Mesenteric fat pad (tissue), 1 donor: ENCODE results near the genes ORC6, GPT2 and NETO2.

DNA sequence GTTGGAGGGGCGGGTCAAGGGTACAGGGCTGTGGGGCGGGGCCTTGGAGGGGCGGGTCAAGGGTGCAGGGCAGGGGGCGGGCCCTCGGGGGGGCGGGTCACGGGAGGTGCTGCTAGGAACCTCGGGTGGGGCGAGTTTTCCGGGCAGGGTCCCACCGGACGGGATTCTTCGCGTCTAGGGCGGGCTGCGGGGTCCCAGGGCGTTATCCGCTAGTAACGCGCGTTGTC lies 5.0 kb downstream of the TGFB1I1 start:
- PRO-cap: bidirectional peak, plus-strand start at position 124 of the sequence, minus-strand start outside the sequence

- PRO-cap: no peak
Observed at GRCh38 chr16:31488568-31488900, 5.6 kb downstream of the SLC5A2 start.

DNA sequence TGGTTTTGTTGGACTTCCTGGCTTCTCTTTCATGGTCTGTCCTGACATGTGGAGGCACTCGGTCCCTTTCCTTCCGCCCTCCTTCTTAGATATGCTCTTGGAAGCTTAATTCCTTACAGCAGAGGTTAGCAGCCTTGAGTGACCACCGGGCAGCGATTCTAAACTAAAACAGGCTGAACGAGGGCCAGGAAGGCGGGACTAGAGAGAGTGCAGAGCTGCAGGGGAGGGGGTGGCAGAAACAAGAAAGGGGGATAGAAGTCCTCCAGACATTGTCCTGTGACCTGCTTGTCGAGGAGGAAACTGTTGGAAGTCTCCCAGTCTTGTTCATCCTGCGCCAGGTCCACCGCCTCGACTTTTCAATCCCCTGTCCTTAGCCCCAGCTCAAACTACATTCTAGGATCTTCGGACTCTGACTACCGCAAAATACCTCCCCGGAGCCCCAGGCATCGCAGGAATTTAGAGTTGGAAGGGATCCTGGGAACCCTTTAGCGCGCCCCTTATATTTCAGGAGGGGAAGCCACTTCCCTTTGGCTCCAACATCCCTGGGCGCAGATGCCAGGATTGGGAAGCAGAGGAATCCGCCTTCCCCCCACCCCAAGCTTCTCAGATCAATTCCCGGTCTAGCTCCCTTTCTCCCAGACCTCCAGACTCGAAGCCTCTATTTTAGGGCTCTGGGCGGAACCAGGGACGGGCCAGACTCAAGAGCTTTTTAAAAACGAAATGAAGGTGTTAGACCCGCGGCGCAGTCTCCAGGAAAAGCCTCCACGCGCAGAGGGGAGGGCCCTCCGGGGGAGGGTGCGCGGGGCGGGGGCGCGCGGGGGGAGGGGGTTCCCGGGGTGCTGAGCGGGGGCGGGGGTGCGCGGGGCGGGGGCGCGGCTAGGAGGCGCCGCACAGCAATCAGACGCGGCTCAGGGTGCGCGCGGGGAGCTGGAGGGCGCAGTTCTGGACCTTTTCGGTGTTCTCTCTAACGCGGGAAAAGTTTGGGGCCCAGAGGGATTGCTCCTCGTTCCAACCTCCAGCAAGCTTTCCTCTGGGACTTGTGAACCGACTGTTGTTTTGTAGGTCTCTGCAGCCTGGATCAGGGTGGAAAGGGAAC lies 1.4 kb downstream of the AHSP start:
- PRO-cap: no peak

- PRO-cap: no peak
Observed at GRCh38 chr16:31700224-31700798, 12.7 kb upstream of the KRBOX5 start.

DNA sequence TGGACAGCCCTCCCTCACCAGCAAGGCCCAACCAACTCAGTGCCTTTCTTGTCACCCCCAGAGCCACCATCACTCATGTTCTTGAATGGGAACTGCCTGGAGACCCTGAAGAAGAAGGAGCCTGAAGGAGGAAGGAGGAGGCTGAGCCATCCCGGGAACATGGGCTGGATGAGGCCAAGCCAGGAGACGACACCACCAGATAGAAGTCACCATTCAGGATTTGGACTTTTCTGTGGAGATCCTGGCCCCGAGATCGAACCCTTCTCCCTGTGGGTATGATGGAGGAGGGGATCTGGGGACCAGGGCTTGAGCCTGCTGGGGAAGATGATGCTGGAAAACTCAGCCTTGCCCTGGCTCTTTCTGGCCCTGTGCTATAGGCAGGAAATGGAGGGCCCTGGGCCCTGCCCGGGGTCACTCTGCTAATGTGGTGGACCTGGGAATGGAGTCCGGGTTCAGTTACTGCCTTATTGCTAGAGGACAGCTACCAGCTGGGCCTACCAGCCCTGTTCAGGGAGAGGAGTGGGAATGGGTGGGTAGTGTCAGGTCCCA lies 9.9 kb upstream of the KRBOX5 start:
- PRO-cap: no peak

GRCh38 chr16:31869990-31870367 lies 3.6 kb upstream of the ZNF267 start:
- PRO-cap: no peak

GRCh38 chr16:34050119-34050318 lies 590.6 kb downstream of the TP53TG3F start:
- PRO-cap: no peak

GRCh38 chr16:34162763-34163222 lies 703.4 kb downstream of the TP53TG3F start:
- PRO-cap: no peak

GRCh38 chr16:35169203-35169640 lies 1709.8 kb downstream of the TP53TG3F start:
- PRO-cap: no peak

DNA sequence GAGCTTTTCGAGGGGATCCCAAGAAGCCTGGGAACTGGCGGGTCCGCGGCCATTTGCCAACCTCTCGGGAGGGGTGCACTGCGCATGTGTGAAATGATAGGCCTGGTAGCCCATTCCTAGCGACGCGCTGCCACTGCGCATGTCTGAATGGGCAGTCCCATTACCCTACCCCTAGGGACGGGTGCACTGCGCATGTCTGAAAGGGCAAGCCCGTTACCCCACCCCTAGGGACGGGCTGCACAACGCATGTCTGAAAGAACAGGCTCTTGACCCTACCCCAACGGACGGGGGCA lies 1748.0 kb downstream of the TP53TG3F start:
- PRO-cap: no peak

DNA sequence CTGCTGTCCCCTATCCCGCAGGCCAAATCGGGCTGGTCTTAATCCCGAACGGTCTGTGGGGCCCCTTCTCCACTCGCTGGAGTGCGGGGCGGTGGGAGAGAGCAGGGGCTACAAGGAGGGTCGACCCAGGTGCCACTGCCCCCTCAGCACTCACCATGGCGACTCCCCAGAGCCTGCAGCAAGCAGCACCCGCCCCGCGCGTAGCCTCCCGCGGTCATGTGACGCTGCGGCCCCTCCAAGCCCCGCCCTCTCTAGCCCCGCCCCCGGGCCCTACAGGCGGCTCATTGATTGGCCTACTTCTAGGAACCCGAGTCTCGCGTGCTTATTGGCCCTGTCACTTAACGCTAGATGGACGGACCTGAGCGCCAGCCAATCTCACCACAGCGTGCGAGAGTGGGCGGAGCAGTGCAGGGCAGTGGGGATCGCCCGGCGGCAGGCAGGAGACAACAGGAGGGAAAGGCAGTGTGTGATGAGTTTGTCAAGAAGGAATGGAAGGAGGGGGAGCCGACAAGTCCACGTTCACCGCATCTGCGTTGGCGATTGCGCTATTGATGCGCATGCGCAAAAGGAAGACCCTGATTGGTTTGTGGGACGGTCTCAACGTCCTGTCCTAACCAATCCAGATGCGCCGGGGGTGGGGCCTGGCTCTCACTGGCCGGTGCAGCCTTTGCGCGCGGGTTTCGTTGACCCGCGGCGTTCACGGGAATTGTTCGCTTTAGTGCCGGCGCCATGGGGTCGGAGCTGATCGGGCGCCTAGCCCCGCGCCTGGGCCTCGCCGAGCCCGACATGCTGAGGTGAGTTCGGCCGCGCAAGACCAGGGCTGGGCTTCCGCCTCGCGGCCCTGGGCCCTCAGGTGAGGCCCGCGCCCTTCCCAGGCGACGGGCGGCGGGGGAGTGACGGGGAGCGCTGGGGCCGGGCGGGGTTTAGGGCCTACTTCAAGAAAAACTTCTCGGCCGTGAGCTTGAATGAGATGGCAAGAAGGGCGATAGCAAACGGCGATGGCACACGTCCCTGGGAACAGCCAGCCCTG lies at the start of gene ORC6:
Gene ORC6 (plus strand): TSS at position 683 of the 1,030 bp plus-strand sequence.
- PRO-cap: unidirectional peak, minus-strand start at position 218 of the sequence

DNA sequence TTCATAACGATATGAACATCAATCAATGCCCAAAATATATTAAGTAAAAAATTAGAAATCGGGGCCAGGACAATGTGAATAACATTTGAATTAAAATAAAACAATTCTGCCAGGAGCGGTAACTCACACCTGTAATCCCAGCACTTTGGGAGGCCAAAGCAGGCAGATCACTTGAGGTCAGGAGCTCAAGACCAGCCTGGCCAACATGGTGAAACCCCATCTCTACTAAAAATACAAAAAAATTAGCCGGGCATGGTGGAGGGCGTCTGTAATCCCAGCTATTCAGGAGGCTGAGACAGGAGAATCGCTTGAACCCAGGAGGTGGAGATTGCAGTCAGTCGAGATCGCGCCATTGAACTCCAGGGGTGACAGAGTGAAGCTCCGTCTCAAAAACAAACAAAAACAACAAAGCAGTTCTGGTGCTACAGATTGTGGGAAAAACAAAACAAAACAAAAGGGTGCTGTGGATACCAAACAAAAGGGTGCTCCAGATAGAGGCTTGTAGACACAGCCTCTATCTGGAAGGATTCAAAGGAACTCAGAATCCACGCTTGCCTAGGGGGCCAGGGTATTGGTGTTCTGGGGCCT lies 2.7 kb downstream of the MYLK3 start:
- PRO-cap: no peak

- PRO-cap: no peak
Observed at GRCh38 chr16:46829784-46830268, 1.2 kb downstream of the C16orf87 start.

- PRO-cap: no peak
Observed at GRCh38 chr16:46883690-46884490, at the start of gene GPT2. Gene GPT2 (plus strand): TSS chr16:46884362.

DNA sequence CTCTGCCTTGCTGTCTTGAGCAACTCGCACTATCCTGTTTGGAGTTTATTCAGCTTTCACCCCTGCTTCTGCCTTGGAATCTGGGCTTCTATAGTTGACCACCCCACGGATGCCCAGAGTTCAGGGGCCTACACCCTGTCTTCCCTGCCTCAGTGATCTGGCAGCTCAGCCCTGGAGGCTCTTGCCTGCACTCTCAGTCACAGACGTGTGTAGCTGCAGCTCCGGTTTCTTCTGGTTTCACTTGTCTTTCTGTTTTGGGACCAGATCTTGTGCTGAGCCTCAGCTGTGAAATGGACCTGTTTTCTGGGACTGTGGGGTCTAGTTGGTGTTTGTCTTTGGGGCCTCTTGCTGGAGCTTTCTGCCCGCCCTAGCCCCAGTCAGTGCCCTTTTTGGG lies 5.8 kb downstream of the GPT2 start:
- PRO-cap: no peak

GRCh38 chr16:46895479-46896391 lies 11.6 kb downstream of the GPT2 start:
- PRO-cap: no peak

DNA sequence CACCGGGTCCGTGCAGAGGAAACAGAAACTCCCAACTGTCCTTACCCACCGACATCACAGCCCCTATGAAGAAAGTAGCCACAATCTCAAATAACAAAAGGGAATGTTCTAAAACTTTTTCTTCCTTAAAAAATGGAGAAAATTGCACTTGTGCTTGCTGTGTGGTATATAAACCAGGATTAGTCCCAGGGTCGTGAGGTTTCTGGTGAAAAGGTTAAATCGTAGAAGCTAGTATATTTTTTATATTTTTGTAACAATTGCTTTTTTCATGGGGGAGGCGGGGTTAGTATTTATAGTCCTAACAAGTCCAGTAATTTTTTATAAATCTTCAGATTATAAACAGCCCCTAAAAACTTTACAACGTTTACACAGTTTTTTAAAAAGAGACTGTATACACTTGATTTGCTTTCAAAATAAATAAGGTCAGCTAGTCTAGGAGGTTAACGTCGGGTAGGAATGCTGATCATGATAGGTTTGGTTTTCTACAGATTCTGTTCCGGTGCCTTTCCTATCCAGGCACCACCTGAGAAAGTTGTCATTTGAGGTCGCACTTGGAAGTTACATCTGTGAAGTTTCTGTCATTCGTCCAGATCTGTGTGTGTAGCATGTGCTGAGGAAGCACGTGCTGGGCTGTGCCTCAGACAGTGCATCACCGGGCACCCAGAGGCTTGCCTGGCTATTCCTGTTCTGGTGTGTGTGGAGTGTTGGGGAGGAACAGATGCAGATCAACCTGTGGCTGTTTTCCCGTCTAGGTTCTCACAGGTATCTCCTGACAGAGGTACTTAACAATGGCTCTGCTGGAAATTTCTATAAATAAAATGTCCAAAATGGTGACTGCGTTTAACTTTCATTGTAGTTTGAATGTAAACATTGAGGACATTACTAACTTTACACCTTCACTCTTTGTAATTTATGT lies 42.8 kb downstream of the DNAJA2 start:
- PRO-cap: no peak

DNA sequence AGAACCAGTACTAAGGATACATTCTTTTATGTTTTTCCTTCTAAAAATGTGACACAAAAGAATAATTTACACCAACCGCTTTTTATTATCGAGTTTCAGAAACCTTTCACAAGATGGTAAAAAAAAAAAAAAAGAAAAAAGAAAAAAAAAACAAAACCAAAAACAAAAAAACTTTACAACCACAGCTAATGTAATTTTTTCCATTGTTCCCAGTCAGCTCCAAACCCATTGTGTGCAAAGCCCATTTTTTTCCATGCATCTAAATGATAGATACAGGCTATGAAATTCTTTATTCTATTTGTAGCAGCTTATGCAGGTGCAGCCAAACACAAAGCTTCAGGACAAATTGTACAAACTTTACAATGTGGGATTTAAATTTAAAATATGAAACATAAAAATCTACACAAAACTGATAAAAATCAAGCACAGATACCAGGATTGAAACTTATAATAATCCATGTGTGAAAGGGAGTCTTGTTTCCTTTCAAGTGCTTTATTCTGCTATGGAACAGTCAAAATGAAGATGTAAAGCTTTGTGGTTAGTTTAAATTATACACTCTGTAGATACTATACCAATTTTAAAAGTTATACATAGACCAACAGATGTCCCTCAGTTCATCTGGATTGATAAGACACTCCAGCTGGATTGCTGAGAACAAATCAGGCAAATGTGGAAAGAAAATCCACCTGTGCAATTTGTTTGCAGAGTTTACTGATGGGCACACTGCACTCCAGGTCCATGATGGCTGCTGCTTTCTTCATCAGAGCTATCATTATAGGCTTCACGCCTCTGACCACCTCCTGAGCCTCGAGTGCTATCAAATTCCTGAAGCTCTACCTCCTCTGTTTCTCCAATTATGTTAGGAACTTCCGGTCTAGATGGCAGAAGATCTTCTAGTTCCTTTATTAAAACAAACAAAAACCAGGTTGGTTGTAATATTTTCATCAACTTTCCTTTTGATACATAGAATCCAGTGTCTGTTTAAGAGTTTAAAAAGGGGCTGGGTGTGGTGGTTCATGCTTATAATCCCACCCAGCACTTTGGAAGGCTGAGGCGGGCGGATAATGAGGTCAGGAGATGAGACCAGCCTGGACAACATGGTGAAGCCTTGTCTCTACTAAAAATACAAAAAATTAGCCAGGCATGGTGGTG lies 16.8 kb downstream of the DNAJA2 start:
- PRO-cap: no peak

GRCh38 chr16:47143312-47143734 lies 422 bp downstream of the NETO2 start:
- PRO-cap: no peak

GRCh38 chr16:47143735-47144774 lies at the start of gene NETO2:
Gene NETO2 (minus strand): TSS chr16:47143945.
- PRO-cap: unidirectional peak, minus-strand start at chr16:47143940